Measurements from ENCODE around the gene GALNTL6.

DNA sequence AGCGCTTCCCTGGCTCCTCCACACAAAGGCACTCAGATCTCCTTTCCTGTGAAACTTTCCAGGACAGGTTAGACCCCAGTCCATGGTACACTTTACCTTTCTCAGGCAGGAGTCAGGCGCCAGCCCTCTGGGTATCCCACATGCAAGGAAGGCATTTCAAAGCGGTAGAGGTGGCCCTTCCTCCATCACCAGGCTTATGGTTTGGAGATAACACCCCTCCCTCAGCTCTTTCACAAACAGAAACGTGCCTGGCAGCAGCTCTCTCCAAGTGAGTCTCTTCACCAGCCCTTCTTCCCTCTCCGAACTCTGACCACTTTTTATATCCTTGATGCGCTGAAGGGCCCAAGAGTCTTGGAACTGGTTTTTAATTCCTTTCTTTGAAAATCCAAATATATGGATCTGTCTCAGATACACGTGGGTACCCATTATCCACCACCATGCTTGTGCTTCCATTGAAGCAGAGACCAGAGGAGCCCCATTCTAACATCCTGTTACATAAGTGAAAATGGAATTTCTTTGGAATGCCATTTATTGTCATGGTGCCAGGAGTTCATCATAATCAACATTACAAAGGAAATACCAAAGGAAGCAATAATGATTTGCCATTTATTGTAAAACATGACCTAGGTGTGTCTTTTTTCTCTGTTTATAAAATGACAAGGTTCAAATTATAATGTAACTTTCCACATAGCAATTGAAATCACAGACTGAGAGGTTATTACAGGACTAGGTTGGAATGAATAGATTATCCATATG lies 61.6 kb downstream of the PALLD start:
- RRBS: no CpG with 5 or more reads among the region's 7 CpGs

DNA sequence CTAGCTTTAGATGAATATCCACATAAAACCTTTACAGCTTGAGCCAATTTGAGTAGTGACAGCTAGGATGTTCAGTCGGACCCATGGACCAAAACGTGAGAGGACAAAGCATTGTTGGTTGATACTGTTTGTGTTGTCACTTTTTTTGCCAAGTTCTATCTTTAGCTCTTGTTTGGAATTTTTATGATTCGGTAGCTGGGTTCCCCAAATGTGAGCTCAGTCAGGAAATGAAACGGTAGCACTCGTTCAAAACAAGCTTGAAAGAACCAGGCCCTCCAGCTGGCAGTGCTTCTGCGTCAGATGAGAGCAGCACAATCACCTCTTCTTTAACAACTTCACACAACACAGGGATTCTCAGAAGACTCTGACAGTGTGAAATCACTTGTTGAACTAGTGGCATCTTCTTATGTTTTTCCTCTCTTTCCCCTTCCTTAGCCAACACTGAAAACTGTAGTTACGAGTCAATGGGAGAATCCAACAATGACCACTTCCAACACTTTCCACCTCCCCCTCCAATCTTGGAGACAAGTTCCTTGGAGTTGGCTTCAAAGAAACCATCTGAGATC lies 214.4 kb downstream of the PALLD start:
- RRBS: no CpG with 5 or more reads among the region's 7 CpGs

DNA sequence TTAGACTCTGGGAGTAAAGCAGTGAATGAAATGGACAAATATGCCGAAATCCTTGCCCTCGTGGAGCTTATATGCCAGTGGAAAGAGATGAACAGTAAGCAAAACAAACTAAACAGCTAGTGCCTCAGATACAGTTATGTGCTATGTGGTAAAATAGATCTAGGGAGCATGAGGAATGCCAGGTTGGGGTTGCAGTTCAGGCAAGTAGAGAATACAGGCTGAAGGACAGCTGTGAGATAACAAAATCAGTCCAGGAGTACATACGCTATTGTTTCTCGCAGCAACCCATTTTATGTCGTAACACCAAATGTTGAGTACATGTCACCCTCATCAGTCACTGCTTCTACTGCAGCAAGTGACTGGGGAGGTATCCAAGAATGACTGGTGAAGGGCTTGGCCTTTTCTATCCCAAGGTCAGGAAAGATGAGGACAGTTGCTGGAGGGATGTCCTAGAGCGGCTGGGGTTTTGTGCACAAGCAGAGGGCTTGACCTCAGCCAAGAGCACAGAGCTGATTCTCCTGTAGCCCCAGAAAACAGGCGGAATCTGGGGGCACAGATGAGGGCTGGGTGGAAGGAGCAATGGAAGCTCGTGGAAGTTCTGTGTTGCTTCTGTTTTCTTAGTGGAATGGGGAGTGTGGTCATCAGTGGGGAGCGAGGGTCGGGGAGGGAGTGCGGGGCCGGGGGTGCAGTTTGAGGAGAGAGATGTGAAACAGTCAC lies 172.1 kb downstream of the CBR4 start:
- RRBS: no CpG with 5 or more reads among the region's 12 CpGs

GRCh38 chr4:168840126-168840923 lies 169.7 kb downstream of the CBR4 start:
- RRBS: no CpG with 5 or more reads among the region's 9 CpGs

- RRBS: no CpG with 5 or more reads among the region's 6 CpGs
Observed at GRCh38 chr4:169096192-169096892, 86.3 kb upstream of the CBR4 start.

DNA sequence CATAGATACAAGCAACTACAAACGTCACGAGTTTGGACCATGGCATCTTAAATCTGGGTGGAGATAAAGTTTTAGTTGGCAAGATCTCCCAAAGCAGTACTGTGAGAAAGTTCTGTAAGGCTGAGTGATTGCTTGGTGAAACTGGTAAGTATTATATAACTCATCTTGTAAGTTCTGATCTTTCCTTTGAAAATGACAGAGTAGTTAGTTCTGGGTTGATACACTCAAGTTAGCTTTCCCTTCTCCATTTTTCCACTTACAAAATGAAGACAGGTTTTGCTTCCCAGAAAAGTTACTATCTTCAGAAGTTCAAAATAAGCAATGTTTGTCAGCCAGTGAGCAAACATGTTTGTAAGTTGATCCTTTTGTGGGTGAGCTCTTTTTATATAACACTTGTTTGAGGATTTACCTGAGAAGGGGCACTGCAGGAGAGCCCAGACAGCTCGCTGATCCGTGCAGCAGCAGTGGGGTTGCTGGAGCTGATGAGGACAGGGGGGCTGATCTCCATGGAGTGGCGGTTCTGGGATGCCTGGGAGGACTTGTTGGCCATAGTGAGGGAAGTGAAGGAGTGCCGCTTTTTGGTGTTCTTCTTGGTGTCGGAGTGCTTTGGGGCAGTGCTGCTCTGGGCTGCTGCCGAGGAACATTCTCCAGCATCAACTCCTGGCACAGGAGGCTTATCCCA lies 126.0 kb upstream of the CBR4 start:
- RRBS: no CpG with 5 or more reads among the region's 8 CpGs

DNA sequence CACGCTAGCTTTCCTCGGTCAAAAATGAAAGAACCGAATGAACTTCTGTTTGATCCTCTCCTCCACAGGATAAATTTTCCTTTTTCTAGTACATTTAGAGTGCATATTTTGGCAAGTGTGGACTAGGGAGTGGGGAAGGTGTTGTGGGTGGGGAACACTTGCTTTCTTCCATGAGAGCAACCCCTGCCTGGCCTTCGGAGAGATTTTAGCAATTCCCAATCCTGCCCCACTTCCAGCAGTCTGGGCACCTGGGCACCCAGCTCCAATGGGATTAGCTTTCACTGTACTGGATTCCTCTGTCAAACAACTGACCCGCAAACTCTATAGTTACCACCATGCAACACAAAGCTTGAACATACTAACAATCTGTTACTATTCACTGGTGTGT lies 50.4 kb downstream of the SH3RF1 start:
- RRBS: no CpG with 5 or more reads among the region's 5 CpGs

GRCh38 chr4:169250862-169251285 lies 19.9 kb downstream of the SH3RF1 start:
- RRBS: no CpG with 5 or more reads among the region's 1 CpG

GRCh38 chr4:169263326-169264367 lies 7.1 kb downstream of the SH3RF1 start:
- RRBS: no CpG with 5 or more reads among the region's 2 CpGs

- RRBS: no CpG with 5 or more reads among the region's 4 CpGs
Observed at GRCh38 chr4:169508004-169508438, 104.4 kb downstream of the NEK1 start.

GRCh38 chr4:169561266-169562445 lies 50.7 kb downstream of the NEK1 start:
- RRBS: no CpG with 5 or more reads among the region's 3 CpGs

- RRBS: no CpG with 5 or more reads among the region's 2 CpGs
Observed at GRCh38 chr4:169618408-169618709, 2.0 kb upstream of the CLCN3 start.

GRCh38 chr4:169621574-169622618 lies 1.5 kb downstream of the CLCN3 start:
- RRBS: no CpG with 5 or more reads among the region's 8 CpGs

- RRBS: no CpG with 5 or more reads among the region's 4 CpGs
Observed at GRCh38 chr4:169622619-169622882, 2.2 kb downstream of the CLCN3 start.

DNA sequence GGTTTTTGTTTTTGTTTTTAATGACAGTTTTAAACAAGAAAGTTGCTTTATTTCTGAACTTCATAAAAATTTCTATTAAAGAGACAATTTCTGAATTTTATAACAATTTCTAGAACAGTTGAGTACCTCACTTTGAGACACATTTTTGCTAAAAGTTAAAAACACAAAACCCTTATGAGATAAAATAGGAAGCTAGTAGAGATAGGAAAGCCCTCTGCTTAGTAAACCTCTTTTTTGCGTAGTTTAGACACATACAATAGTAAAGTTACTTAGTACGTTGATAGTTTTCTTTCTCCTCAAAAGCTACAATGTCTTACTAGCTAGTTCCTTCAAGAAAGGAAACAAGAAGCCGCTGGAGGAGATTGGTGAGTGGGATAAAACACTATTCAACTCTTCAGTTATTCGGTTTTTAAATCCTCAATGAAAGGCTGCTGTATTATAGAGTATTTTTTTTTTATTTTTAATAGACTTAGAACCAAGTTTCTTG lies 38.9 kb downstream of the CLCN3 start:
- RRBS: no CpG with 5 or more reads among the region's 4 CpGs

DNA sequence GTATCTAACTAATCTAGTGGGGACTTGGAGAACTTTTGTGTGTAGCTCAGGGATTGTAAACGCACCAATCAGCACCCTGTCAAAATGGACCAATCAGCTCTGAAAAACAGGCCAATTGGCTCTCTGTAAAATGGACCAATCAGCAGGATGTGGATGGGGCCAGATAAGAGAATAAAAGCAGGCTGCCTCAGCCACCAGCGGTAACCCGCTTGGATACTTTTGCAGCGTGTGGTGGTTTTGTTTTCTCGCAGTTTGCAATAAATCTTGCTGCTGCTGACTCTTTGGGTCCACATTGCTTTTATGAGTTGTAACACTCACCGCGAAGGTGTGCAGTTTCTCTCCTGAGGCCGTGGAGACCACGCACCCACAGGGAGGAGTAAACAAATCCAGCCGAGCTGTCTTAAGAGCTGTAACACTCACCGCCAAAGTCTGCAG lies 2.2 kb upstream of the AADAT start:
- RRBS: no CpG with 5 or more reads among the region's 11 CpGs

DNA sequence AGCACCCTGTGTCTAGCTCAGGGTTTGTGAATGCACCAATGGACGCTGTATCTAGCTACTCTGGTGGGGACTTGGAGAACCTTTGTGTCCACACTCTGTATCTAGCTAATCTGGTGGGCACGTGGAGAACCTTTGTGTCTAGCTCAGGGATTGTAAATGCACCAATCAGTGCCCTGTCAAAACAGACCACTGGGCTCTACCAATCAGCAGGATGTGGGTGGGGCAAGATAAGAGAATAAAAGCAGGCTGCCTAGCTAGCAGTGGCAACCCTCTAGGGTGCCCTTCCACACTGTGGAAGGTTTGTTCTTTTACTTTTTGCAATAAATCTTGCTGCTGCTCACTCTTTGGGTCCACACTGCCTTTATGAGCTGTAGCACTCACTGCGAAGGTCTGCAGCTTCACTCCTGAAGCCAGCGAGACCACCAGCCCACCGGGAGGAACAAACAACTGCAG lies 514.3 kb upstream of the GALNTL6 start:
- RRBS: no CpG with 5 or more reads among the region's 5 CpGs

GRCh38 chr4:171813169-171813611 lies at the start of gene GALNTL6:
GALNTL6 (plus strand) TSS chr4:171813404.
- RRBS: 16% methylated on average over 15 of the region's 44 CpGs

- RRBS: no CpG with 5 or more reads among the region's 1 CpG
Observed at GRCh38 chr4:172705400-172705599, 463.3 kb upstream of the GALNT7 start.

Measured in GM12892 (cell line).